GM23248 (cell line): ENCODE measurements around the gene SPSB2.

DNA sequence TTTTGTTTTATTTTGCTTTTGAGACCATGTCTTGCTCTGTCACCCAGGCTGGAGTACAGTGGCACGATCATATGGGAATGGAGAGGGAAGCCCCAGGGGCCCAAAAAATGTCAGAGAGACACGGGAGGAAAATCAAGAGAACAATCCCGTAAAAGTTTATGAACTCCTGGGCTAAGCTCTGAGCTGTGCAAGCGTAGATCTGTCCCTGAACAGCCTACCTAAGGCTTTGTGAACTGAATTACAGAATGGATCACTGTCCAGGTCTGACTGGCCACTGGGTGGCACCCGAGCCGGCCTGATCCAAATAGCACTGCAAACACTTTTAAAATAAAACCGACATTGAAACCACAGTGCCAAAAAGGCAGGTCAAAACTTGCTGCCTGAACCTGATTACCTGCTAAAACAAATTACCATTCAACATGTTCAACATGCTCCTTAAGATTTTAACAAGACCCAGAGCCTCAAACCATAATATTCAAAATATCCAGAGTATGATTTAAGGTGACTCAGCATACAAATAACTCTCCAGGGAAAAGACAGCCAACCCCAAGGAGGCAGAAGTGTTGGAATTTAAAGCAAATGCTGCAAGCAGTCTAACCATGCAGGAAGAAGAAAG is 11.9 kb downstream of the COPS7A start:
- RAMPAGE, long total RNA, result no peak

DNA sequence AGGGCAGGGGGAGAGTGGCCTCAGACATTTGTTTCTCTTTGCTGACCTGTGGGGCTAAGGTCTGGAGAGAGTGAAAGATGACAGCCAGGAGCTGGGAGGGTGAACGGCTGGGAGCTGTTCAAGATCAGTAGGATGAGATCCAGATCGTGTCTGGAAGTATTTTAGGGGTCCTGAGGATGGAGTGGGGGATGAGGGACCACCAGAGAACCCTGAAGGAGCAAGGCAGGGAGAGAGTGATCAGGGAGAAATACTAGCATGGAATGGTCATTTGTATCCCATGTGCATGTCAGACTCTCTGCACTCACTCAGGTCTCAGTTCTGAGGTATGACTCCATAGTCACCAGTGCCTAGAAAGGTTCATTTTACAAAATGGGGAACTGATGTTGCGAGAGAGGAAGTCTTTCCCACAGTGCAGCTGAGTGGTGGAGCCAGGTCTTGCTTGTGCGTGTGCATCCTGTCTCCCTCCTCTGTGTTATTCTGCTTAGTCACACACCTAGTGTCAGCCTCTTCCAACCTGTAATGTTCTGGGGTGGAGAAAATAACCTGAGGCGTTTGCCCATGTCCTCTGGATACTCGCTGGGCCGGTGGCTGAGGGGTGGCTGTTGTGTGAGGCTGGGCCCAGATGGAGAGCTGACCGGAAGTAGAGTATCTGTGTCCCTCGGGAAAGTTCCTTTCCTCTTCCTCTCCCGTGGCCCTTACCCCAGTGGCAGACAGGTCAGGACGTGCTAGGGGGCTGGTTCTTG is 7.3 kb downstream of the MLF2 start:
- RAMPAGE, long total RNA, result no peak

DNA sequence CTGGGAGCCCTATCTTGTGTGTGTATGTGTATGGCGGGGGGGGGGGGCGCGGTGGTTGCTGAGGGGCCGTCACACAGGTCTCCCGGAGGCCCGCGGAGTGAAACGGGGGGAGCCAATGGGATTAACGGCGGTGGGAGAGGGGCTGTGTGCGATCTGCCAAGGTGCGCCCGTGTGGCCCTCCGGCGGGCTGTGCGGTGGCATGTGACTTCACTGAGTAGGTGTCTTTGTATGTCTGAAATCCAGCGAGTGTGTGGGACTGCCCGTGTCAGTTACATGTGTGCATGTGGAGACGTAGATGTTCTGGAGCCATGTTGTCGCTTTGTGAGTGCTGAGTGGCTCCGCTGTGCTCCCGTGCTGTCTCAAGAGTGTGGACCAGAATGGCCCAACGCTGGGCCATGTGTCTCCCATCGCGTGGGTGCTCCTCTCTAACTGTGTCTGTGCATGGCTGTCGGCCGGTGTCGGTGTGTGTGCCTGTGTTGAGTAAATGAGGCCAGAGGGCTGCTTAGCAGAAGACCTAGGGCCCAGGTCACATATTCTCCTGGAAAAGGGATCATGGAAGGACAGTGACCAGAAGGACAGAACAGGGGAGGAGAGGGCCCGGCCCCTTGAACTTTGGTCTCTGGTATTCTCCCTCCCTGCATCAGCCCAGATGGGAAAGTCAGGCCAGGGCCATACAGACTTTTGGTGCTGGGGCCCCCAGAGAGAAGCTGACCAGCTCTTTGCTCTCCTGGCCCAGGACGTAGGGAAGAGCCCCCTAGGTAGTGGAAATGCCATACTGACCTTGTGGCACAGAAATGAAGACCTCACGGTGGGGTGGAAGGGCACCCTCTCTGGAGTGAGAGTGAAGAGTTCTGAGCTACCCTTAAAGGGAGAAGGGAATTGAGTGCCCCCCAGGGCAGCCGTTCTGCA is 1.7 kb downstream of the PTMS start:
- RAMPAGE, long total RNA, result no peak

DNA sequence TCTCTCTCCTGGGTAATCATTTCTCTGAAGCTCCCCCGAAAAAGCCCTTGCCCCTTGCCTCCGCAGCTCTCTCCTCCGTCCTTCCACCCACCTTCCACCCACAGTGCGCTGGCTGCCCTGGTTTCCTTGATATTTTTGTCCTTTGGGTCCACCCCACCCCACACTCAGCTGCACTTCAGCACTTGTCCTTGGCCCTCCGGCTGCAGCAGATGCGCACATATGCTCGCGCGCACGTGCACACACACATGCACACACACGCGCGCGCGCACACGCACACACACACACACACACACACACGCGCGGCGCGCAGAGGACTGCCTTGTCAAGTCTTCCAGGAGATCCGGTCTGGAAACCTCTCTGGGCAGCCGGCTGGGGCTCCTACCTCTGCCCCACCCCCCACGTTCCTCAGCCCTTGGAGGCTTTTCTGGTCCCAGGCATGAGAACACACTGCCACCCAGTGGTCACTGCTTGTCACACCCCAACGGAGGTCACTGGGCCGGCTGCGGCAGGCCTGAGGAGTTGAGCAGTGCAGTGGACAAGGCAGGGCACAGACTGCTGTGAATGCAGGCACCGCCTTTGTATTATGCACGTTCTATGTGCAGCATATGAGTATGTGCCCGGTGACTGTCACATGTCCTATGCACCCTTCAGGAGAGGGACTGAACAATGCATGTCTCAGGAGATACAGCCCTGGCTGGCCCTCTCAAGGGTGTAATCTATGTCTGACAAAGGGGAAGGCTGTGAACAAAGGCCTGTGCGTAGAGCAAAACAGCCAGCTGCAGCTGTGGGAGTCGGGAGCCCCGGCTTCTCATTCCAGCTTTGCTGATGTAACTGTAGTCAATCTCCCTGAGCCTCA is 6.6 kb downstream of the LAG3 start:
- RAMPAGE, long total RNA, result no peak

GRCh38 chr12:6837716-6838235 is 2.9 kb upstream of the GNB3 start:
- RAMPAGE, long total RNA, result no peak

DNA sequence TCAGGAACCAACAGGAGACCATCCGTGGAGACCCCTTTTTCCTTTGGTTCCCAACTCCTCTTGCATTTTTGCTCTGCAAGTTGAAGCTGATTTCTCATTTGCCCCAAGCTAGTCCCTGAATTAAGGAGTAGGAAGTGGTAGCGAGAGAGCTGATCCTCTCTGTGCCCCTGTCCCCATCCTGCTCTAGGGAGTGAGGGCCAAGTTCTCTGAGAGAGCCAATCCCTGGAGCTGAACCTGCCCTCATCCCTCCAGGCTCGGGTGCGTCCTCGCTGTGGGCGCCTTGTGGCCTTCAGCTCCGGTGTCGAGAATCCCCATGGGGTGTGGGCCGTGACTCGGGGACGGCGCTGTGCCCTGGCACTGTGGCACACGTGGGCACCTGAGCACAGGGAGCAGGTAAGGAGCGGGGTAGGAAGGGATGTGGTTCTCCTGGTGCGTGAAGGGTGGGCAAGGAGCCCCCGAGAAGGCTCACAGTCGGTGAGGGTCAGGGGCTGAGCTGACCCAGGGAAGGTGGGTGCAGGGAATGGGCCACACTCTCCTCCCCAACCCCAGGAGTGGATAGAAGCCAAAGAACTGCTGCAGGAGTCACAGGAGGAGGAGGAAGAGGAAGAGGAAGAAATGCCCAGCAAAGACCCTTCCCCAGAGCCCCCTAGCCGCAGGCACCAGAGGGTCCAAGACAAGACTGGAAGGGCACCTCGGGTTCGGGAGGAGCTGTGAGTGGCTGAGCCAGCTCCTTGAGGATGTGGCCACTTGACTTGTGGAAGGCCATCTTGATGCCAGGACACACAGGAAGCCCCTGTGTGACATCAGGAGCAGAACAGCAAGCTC is 1.8 kb upstream of the GNB3 start:
- RAMPAGE, long total RNA, result no peak

- RAMPAGE, long total RNA, result no peak
Measured at GRCh38 chr12:6841100-6841716, 483 bp downstream of the GNB3 start.

DNA sequence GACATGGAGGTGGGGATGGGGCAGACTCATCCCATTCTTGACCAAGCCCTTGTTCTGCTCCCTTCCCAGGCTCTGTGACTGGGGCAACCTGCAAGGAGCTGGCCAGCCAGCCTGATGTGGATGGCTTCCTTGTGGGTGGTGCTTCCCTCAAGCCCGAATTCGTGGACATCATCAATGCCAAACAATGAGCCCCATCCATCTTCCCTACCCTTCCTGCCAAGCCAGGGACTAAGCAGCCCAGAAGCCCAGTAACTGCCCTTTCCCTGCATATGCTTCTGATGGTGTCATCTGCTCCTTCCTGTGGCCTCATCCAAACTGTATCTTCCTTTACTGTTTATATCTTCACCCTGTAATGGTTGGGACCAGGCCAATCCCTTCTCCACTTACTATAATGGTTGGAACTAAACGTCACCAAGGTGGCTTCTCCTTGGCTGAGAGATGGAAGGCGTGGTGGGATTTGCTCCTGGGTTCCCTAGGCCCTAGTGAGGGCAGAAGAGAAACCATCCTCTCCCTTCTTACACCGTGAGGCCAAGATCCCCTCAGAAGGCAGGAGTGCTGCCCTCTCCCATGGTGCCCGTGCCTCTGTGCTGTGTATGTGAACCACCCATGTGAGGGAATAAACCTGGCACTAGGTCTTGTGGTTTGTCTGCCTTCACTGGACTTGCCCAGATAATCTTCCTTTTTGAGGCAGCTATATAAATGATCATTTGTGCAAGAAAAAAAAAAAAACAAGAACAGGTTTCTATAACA is 2.7 kb downstream of the SPSB2 start:
- RAMPAGE, long total RNA, result no peak

GRCh38 chr12:6873019-6874283 is at the start of gene SPSB2:
Gene SPSB2 (minus strand): TSS chr12:6873303.
- RAMPAGE, long total RNA, result start-site peak on the minus strand at chr12:6873308-6873348, 5 and 9 reads in 2 replicates; start-site peak on the plus strand at chr12:6873455-6873546, 26 and 14 reads in 2 replicates

DNA sequence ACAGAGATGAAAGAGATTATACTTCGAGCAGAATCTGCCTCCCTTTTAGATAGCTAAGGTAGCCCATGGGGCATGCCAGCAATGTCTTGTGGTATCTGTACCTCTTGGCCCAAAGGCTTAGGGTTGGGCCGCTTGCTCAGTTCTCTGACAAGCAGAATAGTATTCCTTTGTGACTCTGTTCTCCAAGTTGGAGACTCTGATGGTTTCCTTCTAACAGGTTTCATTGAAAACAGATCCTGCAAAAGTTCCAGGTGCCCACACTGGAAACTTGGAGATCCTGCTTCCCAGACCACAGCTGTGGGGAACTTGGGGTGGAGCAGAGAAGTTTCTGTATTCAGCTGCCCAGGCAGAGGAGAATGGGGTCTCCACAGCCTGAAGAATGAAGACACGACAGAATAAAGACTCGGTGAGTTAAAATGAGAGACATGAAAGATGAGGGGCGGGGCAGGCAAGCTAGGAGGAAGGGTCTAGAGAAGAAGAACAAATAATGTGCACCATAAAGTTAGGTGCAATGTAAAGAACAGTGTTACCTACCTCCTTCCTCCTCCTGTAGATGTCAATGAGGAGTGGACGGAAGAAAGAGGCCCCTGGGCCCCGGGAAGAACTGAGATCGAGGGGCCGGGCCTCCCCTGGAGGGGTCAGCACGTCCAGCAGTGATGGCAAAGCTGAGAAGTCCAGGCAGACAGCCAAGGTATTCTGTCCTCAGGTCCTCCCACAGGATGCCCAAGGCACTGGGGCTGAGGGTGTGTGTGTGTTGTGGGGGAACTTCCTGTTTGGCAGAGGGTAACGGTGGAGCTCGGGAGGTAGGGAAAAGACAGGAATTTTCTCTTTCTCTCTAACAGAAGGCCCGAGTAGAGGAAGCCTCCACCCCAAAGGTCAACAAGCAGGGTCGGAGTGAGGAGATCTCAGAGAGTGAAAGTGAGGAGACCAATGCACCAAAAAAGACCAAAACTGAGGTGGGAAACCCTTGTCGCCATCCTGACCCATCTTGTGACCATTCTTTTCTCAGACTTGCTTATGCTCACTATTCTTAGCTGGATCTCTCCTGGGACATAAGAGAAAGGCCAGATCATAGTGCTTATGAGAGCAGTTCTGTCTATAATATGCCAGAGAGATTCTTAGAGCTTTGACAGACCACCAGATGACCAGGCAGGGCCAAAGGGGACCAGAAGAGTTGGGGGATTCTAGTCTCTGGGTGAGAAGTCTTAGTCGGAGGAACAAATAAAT is 6.3 kb downstream of the ATN1 start:
- RAMPAGE, long total RNA, result no peak

- RAMPAGE, long total RNA, result no peak
Measured at GRCh38 chr12:6936398-6937349, 7.1 kb upstream of the C12orf57 start.

GRCh38 chr12:6953048-6953321 is 1.8 kb downstream of the PTPN6 start:
- RAMPAGE, long total RNA, result no peak

DNA sequence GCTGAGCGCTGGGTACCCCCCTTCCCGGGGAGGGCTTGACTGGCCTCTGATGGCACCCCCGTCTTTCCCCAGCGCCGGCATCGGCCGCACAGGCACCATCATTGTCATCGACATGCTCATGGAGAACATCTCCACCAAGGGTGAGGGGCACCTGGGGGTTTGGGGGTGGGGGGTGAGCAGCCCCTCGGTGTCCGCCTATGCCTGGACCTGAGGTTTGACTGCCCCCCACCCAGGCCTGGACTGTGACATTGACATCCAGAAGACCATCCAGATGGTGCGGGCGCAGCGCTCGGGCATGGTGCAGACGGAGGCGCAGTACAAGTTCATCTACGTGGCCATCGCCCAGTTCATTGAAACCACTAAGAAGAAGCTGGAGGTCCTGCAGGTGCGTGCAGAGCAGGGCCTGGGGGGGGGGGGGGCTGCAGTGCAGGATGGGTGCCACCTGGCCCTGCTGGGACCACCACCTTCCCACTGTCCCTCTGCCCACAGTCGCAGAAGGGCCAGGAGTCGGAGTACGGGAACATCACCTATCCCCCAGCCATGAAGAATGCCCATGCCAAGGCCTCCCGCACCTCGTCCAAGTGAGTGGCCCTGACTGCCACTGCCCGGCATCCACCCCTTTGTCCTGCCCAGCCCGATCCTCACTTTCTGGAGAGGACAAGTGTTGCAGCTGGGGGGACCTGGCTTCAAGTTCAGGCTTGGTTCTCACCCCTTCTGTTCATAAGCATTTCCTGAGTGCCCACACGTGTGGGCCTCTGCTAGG is 8.9 kb downstream of the PTPN6 start:
- RAMPAGE, long total RNA, result no peak

GRCh38 chr12:6967394-6968183 is 2.9 kb downstream of the PHB2 start:
- RAMPAGE, long total RNA, result start-site peak on the minus strand at chr12:6967572-6967609, 72 and 66 reads in 2 replicates

DNA sequence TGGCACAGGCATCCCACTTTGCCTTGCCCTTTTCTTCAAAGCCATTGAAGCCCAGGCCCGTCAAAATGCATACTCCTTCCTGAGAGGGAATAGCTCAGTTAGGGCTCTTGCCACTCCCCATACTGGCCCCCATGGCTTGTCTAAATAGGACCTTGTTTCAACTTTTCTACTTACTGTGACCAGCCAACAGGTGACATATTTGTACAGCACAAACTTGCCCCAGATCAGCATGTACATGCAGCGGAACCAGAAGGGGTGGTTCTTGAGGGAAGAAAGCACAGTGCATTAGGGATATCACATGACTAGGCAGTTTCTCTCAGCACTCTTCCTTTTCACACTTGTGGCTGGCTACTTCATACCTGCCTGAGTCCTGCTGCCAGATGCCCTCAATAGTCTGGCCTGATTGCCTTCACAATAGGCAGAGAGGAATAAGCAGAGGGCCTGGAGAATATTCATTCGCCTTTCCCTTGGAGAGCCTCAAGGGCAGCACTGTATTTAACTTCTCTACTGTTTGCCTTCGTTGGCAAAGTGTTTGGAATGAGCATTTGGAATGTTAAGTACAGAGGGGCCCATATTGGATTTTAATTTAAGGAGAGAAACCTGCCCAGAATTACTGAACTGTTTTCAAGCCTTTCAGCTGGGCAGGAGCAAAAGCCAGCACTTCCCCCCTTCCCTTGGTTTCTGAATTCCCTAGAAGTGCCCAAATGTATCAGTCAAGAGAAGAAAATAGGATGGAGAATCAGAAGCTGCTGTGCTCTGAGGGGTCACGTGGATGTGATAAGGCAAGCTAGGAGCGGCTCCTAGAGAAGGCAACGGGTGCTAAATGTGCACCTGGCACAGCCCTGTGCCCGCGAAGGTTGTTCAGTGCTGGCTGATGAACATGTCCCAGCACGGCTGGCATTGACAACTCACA is 8.0 kb downstream of the EMG1 start:
- RAMPAGE, long total RNA, result no peak

DNA sequence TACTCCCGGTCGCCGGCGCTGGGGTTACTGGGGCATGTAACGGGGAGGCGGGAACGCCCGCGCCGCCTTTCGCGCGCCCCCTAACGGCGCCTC is 468 bp upstream of the LPCAT3 start:
- RAMPAGE, long total RNA, result no peak

- RAMPAGE, long total RNA, result no peak
Measured at GRCh38 chr12:7081067-7081625, 11.1 kb downstream of the C1R start.

GRCh38 chr12:7088239-7088815 is 3.9 kb downstream of the C1R start:
- RAMPAGE, long total RNA, result no peak

DNA sequence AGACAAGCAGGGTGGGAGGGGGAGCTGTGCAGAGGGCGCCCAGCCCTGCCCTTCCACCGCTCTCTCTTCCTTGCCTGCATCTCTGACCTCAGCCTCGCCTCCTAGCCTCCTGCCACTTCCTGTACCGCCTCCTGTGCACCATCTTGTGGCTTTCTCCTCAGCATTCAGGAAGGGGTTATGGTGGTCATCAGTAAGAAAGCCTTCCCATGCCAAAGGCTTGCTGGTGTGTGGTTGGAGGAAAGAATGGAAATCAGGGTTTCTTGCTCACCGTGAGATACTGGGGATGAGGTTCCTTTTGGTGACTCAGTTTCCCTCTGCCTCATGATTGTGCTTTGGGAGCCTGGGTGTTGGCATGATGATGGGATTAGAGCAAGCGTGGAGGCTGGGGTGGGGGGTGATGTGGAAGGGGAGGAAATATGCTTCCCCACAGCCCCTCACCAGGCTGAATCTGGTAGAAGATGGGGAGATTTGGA is 1.5 kb downstream of the CLSTN3 start:
- RAMPAGE, long total RNA, result no peak

DNA sequence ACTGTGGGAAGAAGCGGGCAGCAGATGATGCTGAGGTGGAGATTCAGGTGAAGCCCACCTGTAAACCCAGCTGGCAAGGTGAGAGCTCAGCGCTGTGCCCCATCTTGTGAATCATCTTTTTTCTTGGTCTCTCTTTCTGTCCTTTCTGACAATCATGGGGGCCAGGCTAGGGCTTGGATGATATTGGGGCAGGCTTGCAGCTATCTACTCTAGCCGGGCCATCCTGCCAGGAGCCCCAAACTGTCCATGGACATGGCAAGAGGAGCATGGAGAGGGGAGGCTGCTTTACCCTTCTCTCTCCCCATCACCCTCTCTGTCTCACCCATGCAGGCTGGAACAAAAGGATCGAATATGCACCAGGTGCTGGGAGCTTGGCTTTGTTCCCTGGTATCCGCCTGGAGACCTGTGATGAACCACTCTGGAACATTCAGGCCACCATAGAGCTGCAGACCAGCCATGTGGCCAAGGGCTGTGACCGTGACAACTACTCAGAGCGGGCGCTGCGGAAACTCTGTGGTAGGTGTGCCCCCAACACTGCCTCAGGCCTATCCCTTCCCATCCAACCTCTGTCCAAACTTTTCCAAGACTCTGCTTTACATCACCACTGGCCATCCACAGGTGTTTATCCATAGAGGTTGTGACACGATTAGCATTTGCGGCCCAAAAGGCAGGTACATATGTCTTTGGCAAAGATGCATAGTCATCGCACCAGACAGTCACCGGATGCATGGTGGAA is 5.9 kb downstream of the CLSTN3 start:
- RAMPAGE, long total RNA, result no peak